SJCRH30 (cell line): ENCODE results near the gene SPRYD7.

DNA sequence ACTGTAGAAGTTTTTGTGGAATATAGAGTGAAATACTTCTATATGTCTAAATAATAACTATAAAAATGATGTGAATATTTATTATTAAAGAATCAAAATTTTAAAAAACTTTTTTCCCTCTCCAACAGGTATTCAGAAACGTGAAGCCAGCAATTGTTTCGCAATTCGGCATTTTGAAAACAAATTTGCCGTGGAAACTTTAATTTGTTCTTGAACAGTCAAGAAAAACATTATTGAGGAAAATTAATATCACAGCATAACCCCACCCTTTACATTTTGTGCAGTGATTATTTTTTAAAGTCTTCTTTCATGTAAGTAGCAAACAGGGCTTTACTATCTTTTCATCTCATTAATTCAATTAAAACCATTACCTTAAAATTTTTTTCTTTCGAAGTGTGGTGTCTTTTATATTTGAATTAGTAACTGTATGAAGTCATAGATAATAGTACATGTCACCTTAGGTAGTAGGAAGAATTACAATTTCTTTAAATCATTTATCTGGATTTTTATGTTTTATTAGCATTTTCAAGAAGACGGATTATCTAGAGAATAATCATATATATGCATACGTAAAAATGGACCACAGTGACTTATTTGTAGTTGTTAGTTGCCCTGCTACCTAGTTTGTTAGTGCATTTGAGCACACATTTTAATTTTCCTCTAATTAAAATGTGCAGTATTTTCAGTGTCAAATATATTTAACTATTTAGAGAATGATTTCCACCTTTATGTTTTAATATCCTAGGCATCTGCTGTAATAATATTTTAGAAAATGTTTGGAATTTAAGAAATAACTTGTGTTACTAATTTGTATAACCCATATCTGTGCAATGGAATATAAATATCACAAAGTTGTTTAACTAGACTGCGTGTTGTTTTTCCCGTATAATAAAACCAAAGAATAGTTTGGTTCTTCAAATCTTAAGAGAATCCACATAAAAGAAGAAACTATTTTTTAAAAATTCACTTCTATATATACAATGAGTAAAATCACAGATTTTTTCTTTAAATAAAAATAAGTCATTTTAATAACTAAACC lies 28.3 kb downstream of the ITM2B start:
- RAMPAGE, long total RNA, result no peak

DNA sequence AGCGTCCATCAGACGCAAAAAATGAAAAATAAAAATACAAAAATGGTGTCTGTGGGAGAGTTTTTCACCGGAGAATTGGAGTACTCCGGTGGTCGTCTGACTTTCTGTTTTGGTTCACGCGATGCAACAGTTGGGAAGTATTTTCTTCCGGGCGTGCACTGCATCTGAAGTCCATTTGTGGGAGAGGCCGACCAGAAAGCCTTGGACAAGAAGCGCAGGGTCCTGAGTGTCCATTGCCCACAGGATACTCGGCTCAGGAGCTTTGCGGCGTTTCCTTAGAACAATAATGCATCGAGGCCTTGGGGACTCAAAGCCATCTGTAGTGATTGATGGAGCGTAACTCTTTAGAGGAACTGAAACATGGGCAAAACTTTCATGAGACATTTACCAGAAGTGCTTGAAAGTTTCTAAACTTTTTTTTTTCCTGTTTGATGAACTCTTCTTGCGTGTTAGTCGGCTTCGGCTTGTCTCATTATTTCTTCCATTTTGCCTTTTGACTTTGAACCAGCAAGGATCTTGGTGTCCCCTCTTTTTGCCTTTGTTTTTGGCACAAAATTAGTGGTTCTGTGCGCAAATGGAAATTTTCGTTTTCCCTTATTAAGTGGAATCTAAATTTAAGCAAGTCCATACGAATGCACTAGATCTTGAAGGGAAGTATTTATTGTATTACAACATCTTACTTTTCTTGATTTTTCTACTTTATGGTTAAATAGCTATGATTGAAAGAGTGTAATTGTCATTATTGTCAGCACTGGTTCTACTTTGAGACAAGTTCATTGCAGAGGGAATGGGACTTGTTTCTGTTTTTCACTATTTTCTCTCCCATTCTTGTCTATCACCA lies 1.0 kb downstream of the RB1 start:
- RAMPAGE, long total RNA, result no peak

DNA sequence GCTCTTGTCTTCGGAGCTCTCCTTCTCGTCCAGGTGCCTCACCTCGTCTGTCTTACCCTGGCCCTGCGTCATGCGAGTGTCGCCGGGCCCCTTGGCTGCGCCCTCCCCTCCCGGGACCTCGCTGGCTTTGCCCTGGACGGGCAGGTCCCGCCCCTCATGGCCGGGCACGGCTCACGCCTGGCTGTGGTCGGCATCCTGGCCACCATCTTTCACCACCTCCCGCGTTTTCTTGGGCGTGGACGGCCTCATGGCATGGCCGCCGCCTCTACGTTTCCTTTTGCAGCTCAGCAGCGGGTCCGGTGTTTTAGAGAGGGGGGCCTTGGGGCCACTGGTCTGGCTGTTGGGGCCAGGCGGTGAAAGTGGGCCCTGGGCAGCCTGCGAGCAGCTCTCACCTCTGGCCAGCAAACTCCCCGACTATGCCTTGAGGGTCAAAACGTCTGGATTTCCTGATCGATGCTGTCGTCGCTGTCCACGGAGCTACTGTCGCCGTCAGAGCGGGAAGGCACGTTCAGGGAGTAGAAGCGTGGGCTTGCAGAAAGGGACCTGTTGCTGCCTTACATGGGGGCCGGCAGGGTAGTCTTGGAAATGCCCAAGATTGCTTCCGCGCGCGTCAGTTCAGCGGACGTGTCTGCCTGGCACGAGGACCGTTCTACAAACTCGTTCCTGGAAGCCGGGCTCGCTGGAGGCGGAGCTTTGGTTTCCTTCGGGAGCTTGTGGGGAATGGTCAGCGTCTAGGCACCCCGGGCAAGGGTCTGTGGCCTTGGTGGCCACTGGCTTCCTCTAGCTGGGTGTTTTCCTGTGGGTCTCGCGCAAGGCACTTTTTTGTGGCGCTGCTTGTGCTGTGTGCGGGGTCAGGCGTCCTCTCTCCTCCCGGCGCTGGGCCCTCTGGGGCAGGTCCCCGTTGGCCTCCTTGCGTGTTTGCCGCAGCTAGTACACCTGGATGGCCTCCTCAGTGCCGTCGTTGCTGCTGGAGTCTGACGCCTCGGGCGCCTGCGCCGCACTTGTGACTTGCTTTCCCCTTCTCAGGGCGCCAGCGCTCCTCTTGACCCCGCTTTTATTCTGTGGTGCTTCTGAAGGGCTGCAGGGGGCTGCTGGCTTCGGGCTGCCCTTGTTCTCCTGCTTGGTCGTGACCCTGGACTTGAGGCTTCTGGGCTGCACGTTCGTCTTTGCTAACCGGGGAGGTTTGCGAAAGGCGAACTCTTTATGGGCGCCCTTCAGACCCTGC lies 15.3 kb downstream of the RB1 start:
- RAMPAGE, long total RNA, result no peak

DNA sequence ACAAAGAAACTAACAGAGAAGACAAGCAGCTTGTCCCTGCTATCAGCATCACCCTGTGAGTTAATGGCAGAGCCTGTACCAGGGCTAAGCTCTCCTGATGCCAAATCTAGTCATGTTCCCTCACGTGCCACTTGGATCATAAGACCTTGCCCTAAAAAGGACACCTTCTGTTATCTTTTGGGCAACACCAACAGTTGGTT lies 14.8 kb downstream of the RCBTB2 start:
- RAMPAGE, long total RNA, result no peak

DNA sequence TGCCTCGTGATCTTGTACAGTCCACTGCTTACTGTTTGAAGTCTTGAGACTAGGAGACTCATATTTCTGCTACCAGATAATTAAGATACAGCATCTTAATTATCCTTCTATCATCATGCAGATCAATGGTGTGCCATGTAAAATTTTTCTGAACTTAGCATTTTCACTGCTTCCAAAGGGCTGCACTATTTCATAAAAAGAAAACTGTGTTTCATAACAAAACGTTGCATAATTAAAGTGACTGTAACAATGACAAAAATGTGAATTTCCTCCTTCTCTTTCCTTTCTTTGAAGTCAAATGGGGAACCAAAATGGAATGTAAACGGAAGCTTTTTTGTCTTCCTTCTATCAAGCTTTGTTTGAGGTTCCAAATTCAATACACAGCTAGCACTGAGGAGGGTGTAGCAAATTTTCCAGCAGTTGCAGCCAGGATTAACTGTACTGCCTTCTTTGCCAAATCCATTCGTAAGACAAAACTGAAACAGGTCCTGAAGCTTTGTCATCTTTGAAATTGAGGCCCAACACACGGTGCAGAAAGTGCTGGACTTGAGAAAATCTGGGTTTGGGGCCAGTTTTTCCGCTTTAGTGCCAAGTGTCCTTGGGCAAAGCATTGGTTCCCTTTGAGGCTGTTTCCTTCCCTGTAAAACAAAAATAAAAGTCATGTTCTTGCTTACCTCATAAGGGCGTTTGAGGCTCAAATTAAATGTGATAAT lies 35.0 kb upstream of the RCBTB2 start:
- RAMPAGE, long total RNA, result no peak

GRCh38 chr13:48577050-48577406 lies 44.1 kb upstream of the RCBTB2 start:
- RAMPAGE, long total RNA, result no peak

DNA sequence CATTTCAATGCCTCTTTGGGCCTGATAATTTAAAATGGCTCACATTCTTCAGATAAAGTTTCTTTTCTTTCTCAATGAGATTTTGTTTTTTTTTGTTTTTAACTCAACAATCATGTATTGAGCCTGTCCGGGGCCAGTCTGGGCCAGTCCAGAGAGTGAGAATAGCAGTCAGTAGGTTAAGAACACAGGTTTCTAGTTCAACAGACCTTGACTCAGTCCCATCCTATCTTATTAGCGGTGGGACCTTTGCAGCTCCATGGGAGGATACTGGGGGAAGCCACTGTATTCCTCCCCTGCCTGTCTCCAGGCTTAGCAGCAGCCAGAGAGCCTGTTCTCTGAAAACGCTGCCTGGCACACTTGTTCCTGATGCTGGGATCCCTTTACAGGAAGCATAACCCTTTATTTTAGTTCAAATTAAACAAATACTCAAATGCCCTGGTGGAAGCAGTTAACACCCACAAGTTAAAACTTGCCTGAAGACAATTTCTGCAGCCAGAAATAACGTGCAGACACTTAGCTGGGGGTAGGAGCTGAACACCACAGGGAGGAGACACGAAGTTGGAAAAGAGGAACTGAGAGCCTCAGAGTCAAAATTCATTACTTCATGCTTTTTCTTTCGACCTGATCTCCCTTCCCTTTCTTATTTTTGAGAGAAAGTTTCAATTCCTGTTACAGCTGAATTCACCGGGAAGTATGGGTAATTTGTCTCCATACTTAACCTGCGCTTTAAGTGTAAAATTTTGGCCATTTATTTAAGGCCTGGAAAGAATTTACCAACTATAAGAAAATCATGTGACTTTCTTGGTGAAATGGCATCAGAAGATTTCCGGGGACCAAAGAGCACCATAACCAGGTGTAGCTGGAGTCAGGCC lies 46.1 kb upstream of the RCBTB2 start:
- RAMPAGE, long total RNA, result no peak

DNA sequence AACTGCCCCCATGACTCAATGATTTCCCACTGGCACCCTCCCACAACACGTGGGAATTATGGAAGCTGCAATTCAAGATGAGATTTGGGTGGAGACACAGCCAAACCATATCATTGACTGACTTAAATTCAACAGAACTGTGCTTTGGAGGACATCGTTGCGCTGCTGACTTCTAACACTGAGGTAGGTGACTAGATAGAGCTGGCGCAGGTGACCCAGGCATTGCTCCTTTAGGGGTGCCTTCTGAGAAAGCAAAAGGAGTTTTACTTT lies 48.1 kb upstream of the RCBTB2 start:
- RAMPAGE, long total RNA, result no peak

DNA sequence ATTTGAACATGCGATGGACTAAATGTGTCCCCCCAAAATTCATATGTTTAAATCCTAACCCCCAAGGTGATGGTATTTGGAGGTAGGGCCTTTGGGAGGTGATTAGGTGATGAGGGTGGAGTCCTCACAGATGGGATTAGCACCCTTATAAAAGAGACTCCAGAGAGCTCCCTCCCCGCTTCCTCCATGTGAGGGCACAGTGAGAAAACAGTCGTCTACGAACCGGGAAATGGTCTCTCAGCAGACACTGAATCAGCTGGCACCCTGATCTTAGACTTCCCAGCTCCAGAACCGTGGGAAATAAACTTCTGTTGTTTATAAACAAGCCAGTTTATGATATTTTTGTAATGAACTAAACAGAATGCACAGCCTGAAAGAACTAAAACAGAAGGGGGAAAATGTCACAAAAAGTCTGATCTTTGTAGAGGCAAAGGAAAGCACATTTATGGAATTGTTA lies 59.2 kb upstream of the CYSLTR2 start:
- RAMPAGE, long total RNA, result no peak

- RAMPAGE, long total RNA, result no peak
Observed at GRCh38 chr13:48750588-48750990, 96.9 kb downstream of the CYSLTR2 start.

GRCh38 chr13:48828992-48829474 lies 146.7 kb upstream of the FNDC3A start:
- RAMPAGE, long total RNA, result no peak

DNA sequence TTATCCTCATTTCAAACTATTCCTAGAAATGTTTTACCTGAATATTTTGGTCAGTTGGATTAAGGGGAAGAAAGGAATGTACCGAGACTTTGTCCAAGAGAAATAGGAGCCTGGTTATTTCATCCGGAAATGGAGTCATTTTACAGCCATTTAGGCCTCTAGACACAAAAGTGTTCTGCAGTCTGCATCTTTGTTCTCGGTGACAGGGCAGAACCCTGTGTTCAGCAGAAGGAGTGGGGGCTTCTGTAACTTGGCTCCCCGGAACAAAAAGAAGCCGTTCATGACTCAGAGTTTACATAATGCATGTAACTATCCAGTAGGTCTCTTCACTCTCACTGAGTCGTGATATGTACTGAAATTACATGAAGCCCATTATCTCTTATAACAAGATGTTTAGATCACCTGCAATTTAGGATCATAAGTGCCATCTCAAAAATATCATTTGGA lies 21.6 kb upstream of the FNDC3A start:
- RAMPAGE, long total RNA, result no peak

- RAMPAGE, long total RNA, result no peak
Observed at GRCh38 chr13:49295216-49295928, 47.6 kb downstream of the CDADC1 start.

- RAMPAGE, long total RNA, result no peak
Observed at GRCh38 chr13:49307270-49307854, 59.6 kb downstream of the CDADC1 start.

DNA sequence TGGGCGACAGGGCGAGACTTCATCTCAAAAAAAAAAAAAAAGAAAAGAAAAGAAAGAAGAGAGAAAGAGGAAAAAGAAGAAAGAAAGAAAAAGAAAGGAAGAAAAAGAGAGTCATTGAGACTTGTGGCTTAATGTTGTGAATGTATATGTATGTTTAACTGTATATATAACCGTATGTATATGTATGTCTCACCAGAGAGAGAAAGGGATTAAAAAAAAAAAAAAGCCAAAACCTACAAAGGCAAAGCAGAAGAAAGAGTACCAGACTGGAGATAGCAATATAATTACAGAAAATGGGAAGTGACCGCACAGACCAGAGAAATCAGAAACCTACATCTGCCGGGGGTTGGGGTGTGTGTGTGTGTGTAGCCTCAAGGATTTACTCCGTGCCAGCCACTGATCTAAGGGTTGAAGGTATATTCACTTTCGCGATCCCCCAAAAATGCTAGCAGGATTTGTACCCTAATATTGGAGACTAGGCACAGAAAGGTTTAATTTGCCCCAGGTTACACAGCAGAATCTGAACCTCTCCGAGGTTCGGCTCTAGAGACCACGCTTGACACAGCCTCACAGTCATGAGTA lies 14.7 kb downstream of the ARL11 start:
- RAMPAGE, long total RNA, result no peak

GRCh38 chr13:49764587-49765374 lies 27.7 kb downstream of the KPNA3 start:
- RAMPAGE, long total RNA, result no peak

DNA sequence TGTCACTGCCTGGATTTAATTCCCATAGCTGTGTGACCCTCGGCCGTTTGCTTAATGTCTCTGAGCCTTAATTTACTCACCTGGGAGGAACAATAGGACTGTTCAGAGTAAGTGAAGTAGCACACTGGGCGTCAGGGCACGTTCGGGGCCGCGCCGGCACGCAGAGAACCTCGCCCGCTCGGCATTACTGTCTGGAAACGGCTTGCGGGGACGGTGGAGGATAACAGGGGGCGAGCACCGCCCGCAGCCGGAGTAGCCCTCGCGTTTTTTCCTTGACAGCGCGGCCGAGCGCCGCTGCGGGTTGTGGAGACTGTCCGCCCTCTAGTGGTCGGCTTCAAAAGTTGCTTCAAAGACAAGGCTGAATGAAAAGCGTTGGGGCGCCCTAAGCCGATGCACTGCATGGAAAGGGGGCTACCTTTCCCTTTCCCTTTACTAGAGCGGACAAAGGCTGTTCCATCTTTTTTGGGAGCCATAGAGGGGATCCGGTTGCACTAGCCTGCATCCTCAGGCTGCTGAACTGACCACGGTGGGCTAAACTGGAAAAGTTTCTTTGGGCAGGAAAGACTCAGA lies 55.4 kb upstream of the KPNA3 start:
- RAMPAGE, long total RNA, result no peak

DNA sequence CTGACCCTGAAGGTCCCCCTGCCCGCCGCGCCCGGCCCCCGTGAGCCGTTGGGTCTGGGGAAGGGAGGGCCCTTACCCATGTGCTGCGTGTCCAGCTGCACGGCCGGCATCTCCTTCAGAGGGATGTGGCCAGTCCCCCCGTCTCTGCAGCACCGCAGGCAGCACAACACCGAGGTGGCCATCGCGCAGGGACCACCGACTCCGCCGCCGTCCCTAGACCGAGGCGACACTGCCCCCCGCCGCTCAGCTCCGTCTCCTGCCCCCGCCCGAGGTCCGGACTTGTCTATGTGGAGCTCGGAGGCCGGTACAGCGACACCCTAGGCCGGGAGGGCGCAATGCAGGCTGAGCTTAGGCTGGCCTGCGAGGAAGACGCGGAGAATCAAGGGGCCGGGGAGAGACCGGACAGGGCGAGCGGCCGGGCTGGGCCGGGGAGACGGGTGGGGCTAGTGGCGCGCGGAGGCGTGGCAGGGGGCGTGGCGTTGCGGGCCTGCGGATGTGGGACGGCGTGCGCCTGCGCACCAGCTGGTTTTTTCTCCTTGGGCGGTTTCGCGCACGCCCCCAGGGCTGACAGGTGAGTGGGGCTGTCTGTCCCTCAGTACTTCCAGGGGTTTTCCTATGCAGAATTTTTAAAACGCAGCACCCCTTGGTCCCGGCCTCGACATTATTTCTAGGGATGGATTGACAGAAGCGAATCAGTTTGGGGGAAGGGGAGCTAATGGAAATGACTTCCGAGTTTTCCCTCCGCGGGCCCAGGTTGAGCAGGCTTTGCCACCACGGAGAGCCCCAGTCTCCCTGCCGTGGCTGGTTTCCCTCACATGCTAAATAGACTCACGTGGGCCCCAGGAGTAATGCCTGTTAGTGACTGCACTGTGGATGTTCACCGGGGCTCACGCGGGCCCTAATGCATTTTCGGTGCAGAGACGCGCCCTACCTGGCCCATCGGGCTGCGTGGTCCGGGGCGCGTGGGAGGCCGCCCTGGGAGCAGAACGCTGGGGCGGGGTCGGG lies at the start of gene SPRYD7:
TSS of gene SPRYD7 (minus strand) at position 287 of the 1,005 bp plus-strand sequence.
- RAMPAGE, long total RNA, result start-site peak on the minus strand centred at position 234 of the sequence, 69 bp wide, 706 and 68 reads in 2 replicates

- RAMPAGE, long total RNA, result no peak
Observed at GRCh38 chr13:50042893-50043855, 27.9 kb downstream of the KCNRG start.

GRCh38 chr13:50512632-50512936 lies 330.9 kb downstream of the DLEU7 start:
- RAMPAGE, long total RNA, result no peak